ENCODE data around the genes PSORS1C1, HLA-B, NFKBIL1 and LTB.

GRCh38 chr6:30724022-30724596 lies 4.0 kb downstream of the TUBB start:
- PRO-cap: no peak
- RAMPAGE, long total RNA, 3 experiments: no peak in any of the 3 experiments

DNA sequence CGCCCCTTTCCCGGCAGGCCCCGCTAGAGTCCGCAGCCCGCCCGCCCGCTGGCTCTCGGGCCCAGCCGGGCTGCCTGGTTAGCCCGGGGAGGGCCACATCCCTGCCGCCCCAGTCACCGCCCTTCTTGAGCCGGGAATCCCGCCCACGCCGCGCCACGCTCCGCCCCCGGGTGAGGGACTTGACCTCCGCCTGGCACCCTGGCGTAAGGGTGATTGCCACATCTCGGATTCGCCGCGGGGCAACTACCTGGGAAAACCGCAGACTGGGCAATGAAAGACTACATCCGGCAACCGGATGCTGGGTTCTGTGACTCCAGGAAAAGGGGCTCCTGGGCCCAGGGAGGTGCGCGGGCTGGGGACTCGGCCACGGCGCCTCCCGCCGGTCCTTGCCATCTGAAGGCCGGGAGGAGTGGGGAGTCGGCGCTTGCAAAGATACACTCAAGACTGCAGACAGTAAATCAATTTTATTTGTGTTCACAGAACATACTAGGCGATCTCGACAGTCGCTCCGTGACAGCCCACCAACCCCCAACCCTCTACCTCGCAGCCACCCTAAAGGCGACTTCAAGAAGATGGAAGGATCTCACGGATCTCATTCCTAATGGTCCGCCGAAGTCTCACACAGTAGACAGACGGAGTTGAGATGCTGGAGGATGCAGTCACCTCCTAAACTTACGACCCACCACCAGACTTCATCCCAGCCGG lies 419 bp upstream of the FLOT1 start:
- PRO-cap: bidirectional peak, plus-strand start at position 270 of the sequence, minus-strand start outside the sequence; unidirectional peak, plus-strand start at position 631 of the sequence
- RAMPAGE, long total RNA, 3 experiments: start-site peak on the plus strand in 1 of 3 experiments, centred at position 185 of the sequence, 11 reads per replicate

DNA sequence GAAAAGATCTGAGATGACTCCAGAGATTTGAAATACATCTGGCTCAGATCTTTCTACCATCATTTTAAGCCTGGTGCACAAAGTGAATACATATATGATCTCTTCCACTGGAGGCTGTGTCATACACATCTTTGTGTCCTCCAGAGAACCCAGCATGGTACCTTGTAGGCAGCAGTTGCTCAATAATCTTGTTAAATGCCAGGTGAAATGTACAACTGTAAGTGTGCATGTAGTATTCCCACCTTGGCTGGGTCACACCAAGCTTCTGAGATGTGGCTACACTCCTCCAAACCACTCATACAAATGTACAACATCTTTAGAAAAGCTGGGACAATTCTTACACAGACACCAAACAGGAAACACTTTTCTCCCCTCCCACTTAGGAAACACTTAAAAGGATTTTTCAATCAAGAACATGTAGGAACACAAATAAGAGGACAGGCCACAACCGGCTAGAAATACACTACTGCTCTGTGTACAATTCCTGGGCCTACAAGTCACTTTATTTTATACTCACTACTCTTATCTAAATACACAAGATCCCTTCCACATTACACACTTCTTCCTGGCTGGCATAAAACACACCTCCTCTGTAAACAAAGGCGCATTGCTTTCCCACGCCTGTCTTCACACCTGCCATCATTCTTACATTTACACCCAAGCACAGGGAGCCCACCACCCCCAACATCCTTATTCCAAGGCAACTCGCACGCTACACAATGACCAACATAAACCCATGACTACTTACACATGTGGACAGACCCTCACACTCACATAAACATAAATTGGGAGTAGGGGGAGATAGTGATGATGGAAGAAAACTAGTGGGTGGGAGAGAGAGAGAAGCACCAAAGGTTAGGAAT lies 3.8 kb upstream of the IER3 start:
- PRO-cap: no peak
- RAMPAGE, long total RNA, 3 experiments: no peak in any of the 3 experiments

DNA sequence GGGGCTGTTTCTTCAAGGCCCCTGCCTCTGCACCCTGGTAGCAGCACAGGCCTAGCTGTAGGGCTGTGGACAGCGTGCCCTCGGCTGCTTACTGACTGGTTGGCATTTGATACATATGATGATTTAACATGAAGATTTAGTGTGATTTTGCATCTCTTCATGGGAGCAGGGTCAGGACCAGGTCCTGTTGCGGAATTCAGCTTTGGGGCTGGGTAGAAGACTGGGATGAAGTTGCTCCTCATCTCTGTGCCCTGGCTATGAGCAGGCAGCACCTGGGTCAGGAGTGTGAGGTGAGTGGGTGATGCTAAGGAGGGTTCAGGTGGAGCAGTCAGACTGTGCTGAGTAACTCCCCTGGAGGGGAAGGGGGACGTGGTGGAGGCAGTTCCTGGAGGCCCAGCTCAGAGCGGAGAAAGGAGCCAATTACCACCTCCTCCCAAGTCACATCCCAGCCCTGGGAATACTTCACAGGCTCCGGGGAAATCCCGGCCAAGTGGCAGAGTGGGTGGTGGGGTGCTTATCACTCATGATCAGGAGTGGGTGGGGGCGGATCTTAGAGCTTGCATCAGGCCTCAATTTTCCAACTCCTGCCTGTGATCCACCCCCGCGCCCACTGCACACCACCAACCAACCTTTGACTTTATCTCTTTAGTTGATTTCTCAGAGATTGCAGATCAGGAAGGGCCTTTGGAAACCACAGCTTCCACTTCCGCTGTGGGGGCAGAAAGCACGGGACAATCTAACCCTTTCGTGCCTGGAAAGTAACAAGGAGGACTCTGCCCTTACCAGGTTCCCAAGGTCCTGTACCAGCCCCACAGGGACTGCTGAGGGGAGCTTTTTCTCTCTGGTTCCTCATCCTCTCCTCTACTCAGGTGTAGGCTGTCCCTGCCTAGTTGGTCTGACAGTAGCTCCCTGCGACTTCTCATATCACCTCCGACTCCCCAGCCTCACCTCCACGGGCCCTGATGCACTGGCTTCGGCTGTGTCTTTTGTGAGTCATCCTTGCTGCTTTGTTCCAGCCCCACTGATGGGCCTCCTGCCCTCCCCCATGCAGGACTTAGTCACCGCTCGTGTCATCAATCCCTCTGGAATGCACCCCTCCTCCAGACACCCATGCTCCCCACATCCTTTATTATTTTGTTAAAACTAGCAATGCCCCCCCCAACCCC lies 24.8 kb upstream of the IER3 start:
- PRO-cap: unidirectional peak, minus-strand start at position 988 of the sequence
- RAMPAGE, long total RNA, 3 experiments: no peak in any of the 3 experiments

DNA sequence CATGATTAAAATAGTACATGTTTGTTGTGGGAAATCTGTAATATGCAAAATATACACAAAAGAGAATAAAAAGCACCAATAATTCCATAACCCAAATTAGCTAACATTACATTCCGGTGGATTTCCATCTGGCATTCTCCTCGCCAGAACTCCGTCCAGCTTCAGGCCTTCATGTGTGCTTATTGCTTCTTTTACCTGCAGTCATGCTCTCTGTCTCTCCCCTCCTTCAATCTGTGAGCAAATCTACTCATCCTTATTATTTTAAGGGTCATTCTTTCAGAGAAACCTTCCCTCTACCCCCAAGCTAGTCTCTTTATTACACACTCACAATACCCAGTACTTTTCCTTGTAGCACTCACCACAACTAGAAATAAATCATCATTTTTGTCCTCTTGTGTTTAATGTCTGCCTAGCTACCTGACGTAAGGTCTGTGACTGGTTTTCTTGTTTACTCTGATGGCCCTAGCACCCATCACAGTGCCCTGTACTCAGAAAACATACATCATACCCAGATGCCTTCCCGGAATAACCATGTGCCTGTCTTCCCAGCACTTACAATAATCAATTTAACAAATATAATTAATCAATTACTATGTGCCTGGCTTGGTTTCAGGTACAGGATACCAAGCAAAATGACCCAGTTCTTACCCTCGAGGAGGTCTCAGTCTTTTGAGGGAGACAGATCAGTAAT lies 25.7 kb upstream of the IER3 start:
- PRO-cap: no peak
- RAMPAGE, long total RNA, 3 experiments: no peak in any of the 3 experiments

DNA sequence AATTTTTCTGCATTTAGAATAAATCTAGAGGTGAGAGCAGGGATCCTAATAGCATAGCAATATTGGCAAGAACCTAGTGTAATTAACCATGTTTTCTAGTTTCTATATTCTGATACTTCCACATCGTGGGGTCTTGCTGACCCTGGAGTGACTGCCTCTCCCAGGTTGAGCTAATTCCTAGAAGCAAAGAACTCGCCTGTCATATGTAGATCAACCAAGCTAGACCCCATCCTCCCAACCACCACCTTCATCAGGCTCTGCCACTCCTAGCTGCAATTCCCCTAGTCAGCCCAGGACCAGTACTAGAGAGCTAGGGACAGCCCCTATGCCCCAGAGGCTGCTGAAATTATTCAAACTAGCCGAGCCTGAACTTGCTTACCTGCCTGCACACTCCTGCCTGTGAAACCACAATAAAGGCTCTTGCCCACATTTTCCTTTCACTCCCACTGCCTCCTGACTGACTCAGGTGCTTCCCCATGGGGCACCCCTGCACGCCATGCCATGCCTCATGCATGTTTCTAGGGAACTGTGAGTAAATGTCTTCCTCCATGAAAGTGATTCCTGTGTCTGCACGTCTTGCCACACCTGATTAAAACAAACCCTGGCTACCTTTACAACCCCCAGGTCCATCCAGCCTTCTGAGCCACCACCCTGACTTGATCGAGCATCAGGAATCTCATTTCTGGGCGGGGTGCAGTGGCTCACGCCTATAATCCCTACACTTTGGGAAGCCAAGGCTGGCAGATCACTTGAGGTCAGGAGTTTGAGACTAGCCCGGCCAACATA lies 66.5 kb upstream of the IER3 start:
- PRO-cap: no peak
- RAMPAGE, long total RNA, 3 experiments: no peak in any of the 3 experiments

DNA sequence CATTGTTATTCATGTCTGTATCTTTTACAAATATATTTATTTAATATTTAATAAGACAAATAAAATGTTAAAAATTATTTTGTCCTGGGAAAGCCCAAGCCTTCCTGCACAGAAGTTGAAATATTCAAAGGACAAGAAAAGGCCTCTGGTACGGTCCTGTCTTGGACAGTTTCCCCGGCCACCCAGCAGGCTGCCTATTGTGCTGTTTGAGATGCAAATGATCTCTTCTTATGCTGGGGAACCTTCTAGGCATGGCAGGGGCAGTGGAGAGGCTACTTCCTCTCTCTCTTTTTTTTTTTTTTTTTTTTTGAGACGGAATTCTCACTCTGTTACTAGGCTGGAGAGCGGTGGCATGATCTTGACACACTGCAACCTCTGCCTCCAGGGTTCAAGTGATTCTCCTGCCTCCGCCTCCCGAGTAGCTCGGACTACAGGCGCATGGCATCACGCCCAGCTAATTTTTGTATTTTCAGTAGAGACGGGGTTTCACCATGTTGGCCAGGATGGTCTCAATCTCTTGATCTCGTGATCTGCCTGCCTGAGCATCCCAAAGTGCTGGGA lies 45.9 kb upstream of the DDR1 start:
- PRO-cap: no peak
- RAMPAGE, long total RNA, 3 experiments: no peak in any of the 3 experiments

GRCh38 chr6:30983374-30983628 lies 217 bp upstream of the MUC21 start:
- PRO-cap: no peak
- RAMPAGE, long total RNA, 3 experiments: no peak in any of the 3 experiments

- PRO-cap: no peak
- RAMPAGE, long total RNA, 3 experiments: no peak in any of the 3 experiments
Observed at GRCh38 chr6:31040787-31041899, 30.9 kb downstream of the MUC22 start.

DNA sequence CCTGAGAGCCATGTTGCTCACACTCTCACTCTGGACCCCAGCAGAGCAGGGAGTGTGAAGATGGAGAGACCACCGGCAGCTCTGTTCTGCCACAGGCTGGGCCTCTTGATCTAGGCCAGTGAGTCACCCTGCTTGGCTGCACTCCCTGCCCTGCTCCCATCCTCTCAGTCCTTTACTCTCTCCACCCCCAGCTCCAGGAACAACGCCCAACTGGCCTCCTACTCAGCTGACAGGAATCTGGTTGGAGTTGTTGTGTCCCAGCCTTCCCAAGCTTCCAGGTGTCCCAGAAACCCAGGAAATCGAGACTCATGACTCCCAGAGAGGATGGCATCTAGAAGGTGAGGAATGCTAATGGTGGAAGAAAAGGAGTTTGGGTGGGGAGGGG lies at the start of gene PSORS1C1:
TSS of gene PSORS1C1 (plus strand) at position 247 of the 385 bp plus-strand sequence.
- PRO-cap: no peak
- RAMPAGE, long total RNA, 3 experiments: no peak in any of the 3 experiments

DNA sequence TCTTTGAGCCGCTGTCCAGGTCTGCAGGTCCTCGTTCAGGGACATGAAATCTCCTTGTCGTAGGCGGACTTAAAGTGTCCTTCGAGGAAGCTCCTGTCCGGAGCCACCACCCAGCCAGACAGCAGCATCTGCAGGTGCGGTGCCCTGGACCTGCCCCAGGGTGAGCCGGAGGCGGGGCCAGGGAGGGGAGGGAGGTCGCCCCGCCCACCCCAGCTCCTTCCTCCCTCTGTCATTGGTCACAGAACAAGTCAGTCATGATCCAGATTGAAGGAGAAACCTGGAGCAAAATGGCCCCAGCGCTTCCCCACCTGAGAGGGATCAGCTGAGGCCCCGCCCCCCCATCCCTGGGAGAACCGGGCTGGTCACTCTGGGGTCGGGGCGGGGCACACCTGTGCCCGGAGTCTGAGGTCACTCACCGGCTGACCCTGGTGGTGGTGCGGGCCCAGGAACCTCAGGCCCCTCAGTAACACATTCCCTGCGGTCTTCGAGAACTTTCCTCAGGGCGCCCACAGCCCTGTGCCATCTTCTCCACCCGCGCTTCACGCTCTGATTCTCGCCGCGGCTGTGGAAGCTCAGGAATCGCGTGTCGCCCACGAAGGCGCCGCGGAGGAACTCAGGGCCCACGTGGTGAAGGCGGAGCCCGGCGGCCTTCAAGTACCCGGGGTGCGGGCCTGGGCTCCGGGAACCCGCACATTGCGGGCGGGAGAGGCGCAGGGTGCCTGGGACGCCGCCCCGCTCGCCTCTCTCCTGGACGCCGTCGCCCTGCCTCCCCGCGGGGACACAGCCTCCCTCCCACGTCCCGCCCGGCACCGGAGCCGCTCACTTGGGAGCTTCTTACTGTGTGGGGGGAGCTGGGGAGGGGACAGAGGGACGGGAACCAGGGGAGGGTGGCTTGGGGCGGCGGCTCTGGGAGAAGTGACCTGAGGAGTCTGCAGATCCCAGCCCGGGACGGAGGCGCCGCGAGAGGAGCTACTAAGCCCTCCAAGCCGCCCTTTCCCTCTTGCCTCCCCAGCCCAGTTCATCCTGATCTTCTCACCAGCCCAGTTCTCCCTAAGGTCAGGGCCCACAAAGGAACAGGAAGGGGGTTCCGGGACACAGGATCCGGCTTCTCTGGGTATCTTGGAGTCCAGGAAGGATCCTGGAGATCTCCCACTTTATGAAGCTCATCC lies 36.4 kb upstream of the HLA-C start:
- PRO-cap: no peak
- RAMPAGE, long total RNA, 3 experiments: no peak in any of the 3 experiments

DNA sequence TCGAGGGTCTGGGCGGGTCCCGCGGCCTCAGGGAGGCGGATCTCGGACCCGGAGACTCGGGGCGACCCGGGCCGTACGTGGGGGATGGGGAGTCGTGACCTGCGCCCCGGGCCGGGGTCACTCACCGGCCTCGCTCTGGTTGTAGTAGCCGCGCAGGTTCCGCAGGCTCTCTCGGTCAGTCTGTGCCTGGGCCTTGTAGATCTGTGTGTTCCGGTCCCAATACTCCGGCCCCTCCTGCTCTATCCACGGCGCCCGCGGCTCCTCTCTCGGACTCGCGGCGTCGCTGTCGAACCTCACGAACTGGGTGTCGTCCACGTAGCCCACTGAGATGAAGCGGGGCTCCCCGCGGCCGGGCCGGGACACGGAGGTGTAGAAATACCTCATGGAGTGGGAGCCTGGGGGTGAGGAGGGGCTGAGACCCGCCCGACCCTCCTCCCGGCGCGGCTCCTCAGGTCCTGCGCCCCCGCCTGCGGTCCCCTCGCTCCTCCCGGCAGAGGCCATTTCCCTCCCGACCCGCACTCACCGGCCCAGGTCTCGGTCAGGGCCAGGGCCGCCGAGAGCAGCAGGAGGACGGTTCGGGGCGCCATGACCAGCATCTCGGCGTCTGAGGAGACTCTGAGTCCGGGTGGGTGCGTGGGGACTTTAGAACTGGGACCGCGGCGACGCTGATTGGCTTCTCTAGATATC lies at the start of gene HLA-B:
TSS of gene HLA-B (minus strand) at position 617 of the 687 bp plus-strand sequence.
- PRO-cap: bidirectional peak, plus-strand start outside the sequence, minus-strand start at position 617 of the sequence
- RAMPAGE, long total RNA, 3 experiments: start-site peak on the minus strand in 3 of 3 experiments, centred at positions 603 to 612 of the sequence, 70 to 730 reads per replicate

DNA sequence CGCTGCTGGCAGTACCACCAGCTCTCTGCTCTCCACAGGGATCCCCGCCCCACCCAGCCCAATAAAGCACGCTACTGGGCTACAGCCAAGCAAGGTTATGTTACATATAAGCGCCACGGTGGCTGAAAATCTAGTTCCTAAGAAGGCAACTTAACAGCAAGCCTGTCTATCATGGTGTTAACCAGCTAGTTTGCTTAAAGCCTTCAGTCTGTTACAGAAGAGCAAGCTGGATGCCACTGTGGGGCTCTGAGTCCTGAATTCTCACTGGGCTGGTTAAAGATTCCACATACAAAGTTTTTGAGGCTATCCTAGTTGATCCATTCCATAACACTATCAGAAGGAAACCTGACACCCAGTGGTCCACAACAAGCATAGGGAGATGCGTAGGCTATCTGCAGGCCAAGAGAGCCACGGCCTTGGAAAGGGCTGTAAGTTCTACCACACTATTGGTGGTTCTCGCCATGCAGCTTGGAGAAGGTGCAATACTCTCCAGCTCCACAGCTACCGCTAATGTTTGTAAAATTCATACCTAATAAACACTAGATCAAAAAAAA lies 502 bp upstream of the MCCD1 start:
- PRO-cap: no peak
- RAMPAGE, long total RNA, 3 experiments: no peak in any of the 3 experiments

DNA sequence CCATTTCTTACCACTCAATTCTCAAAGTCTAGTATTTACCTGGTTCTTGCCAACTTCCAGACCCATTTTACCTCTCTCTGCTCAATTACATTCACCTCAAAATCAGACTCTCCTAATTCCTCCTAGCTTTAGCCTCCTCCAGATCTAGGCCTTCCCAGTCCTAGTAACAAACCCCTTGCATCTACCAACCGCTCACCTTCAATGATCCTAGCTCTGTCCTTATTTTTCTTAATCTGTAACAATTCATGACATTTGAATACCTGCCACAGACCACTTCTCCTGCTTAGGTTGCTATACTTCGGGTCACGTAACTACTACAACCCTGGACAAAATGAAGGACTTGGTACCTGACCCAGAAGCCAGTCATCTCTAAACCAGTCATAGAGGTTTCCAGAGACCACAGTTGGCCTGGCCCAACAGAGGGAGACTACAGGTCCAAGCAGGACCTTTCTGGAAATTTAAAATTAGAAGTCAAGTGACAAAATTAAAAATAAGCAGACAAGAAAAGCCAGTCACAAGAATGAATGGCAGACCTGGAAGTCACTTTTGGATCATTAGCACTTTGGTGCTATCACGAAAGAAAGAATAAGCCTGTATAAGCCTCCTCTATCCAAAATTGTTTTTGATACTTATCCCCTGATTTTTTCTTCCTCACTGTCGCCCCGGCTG lies 2.3 kb downstream of the DDX39B start:
- PRO-cap: no peak
- RAMPAGE, long total RNA, 3 experiments: no peak in any of the 3 experiments

DNA sequence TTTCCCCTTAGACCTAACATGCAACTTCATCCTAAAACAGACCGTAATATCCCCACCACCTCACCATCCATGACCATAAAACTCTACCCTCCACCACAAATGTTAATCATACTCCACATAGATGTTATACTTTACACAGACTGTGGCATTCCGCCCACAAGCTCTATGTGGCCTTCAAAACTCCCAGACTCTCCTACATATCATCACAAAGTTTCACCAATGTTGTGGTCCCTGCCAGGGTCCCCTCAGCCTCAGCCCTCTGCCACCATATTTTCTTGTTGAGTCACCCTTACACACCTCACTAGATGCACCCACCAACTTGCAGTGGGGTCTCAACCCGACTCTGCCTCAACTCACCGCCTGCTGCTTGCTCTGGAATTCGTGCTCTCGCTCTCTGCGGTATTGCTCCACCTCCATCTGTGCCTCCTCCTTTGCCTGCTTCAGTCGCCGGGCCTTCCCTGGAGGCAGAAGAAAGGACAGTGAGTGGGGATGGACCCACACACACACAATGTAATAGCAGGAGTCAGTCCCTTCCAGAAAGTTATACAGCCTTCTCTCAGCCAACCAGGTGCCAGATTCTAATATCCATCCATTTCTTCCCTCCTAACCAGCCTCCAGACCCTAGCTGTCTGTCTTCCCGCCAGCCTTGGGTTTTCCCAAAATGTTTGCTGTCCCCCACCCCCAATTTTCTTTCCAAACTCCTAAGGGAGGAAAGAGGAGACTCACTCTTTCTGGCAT lies 487 bp downstream of the ATP6V1G2 start:
- PRO-cap: no peak
- RAMPAGE, long total RNA, 3 experiments: no peak in any of the 3 experiments

DNA sequence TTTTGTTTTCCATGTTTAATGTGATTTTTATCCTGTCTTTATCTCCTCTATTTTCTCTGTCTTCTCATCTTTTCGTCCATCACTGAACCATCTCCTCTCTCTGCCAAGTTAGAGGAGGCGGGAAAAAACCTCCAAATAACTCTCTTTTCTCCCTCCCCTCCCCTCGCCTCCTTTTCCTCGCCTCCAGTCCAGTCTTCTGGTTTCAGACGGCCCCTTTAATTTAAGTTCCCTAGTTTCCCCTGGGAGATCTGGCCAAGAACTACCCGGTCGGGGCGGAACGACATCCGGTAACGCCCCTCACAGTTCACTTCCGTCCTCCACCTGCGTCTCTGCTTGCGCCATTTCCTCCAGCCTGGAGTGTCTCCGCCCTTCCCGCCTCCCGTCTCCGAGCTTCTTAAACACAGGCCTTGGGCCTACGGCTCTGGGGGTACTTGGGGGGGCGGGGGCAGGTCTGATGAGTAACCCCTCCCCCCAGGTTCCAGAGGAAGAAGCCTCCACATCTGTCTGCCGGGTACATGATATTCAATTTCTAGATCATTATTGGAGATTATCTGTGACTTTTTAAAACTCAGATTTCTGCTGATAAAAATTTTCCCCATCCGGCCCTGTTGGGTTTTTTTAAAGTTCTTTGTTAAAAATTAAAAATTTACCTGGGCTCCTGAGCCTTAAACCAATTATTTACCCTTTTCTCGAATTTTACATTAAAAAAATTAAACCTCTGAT lies at the start of gene NFKBIL1:
TSS of gene NFKBIL1 (plus strand) at position 368 of the 723 bp plus-strand sequence.
- PRO-cap: bidirectional peak, plus-strand start at position 342 of the sequence, minus-strand start at position 198 of the sequence
- RAMPAGE, long total RNA, 3 experiments: start-site peak on the plus strand in 3 of 3 experiments, centred at positions 374 to 377 of the sequence, 47 to 74 reads per replicate

- PRO-cap: no peak
- RAMPAGE, long total RNA, 3 experiments: no peak in any of the 3 experiments
Observed at GRCh38 chr6:31559631-31560297, 12.3 kb upstream of the LTA start.

DNA sequence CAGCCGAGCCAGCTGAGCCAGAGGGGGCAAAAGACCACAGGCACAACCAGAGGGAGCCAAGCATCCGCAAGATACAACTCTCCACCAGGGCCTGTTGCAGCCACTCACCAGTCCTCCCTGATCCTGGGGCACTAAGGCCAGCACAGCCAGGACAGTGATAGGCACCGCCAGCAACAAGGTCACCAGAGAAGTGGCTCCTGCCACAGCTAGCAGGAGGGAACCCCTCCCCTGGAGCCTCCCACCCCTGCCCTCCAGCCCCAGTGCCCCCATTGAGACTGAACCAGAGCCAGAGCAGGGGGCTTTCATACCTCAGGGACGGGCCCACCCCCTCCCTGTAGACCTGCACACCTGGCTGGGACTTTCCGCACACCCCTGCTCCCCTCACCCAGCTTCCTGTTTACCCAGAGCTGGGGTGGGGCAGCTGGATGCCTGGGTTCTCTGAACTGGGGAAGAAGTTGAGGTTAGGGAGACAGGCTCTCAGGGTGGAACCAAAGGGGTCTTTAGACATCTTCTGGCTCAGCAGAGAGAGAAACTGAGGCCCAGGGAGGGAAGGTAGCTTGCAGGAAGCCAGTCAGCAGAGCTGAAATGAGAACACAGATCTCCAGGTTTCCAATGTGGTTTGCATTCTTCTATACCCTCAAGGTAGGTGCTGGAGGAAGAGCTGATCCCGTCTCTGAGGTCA lies at the start of gene LTB:
TSS of gene LTB (minus strand) at position 277 of the 682 bp plus-strand sequence.
- PRO-cap: no peak
- RAMPAGE, long total RNA, 3 experiments: no peak in any of the 3 experiments

GRCh38 chr6:31585432-31585919 lies 601 bp upstream of the LST1 start:
- PRO-cap: no peak
- RAMPAGE, long total RNA, 3 experiments: no peak in any of the 3 experiments

- PRO-cap: no peak
- RAMPAGE, long total RNA, 3 experiments: no peak in any of the 3 experiments
Observed at GRCh38 chr6:31625178-31625820, 4.8 kb downstream of the PRRC2A start.